Spleen (tissue), 7 donors: ENCODE measurements around the gene NFRKB.

- PRO-cap, 4 experiments: peak in 3 of 4 experiments; most common minus-strand start chr11:128479896 (in 3)
- RAMPAGE, long total RNA, 4 experiments: no peak in any of the 4 experiments
These were observed 107.4 kb downstream of the ETS1 start for GRCh38 chr11:128479729-128480587.

DNA sequence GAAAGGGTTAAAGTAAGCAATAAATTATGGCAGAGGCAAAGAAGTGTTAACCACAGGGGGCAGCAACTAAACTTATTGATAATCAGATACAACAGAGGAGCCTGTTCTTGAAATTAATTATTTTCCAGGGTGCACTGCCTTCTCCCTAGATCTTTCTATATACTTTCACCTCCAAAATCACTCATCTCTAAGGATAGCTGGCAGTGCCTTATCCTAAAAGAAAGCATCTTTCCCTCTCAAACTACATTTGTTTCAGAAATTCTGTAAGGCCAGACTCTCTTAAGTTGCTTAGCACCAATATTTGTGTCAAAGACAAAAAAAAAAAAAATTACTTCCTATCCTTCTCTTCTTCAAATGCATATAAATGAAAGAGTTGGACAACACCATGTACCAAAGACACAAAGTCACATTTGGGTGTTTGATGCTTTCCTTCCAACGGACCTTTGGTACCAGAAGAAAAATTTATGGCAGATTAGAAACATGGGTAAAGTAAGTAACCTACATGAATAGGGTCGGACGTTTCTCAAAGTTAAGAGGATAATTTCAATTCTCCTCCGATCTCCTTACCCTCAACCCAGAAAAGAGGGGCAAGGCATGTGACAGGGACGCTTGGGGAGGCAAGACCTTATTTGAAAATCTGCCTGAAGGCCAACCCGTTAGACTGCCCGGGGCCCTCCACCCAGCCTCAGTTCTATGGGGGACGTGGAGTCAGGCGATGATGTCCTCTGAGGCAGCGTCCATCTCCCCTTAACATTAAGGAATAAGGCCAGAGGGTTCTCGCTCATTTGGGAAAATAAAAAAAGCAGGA lies 66.3 kb downstream of the ETS1 start:
- PRO-cap, 4 experiments: peak in 4 of 4 experiments; most common plus-strand start position 688 of the sequence (in 3); most common minus-strand start position 152 of the sequence (in 1)
- RAMPAGE, long total RNA, 4 experiments: no peak in any of the 4 experiments

GRCh38 chr11:128538345-128538730 lies 49.0 kb downstream of the ETS1 start:
- PRO-cap, 4 experiments: no peak in any of the 4 experiments
- RAMPAGE, long total RNA, 4 experiments: no peak in any of the 4 experiments

DNA sequence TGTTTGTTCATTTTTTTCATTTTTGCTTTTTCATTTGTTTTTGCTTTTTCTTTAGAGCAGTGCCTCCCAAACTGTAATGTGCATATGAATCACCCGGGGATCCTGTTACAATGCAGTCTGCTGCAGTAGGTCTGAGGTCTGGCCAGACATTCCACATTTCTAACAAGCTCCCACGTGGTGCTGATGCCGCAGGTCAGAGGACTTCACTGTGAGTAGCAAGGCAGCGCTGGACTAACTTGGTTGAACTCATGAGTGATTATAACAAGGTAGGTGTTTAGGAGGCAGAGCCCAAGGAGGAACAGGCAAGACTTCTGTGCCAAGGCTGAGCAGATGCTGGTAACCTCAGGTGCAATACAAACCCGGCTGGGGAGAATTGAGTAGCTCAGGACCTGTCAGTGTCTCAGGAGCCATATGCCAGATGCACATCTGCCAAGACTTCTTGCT lies 4.4 kb downstream of the ETS1 start:
- PRO-cap, 4 experiments: no peak in any of the 4 experiments
- RAMPAGE, long total RNA, 4 experiments: no peak in any of the 4 experiments

GRCh38 chr11:128716596-128717357 lies 22.9 kb downstream of the FLI1 start:
- PRO-cap, 4 experiments: no peak in any of the 4 experiments
- RAMPAGE, long total RNA, 4 experiments: no peak in any of the 4 experiments

GRCh38 chr11:128836174-128836720 lies 30.8 kb downstream of the KCNJ1 start:
- PRO-cap, 4 experiments: peak in 2 of 4 experiments; most common plus-strand start chr11:128836348 (in 1)
- RAMPAGE, long total RNA, 4 experiments: no peak in any of the 4 experiments

- PRO-cap, 4 experiments: peak in 3 of 4 experiments; most common plus-strand start chr11:128841736 (in 3)
- RAMPAGE, long total RNA, 4 experiments: no peak in any of the 4 experiments
These were observed 25.4 kb downstream of the KCNJ1 start for GRCh38 chr11:128841638-128842176.

- PRO-cap, 4 experiments: peak in 1 of 4 experiments; most common plus-strand start chr11:128890788 (in 1)
- RAMPAGE, long total RNA, 4 experiments: no peak in any of the 4 experiments
These were observed 696 bp upstream of the KCNJ5 start for GRCh38 chr11:128890432-128890887.

- PRO-cap, 4 experiments: no peak in any of the 4 experiments
- RAMPAGE, long total RNA, 4 experiments: start-site peak on the minus strand in 1 of 4 experiments, at chr11:128906002-128906024 at its widest, 5 reads per replicate
These were observed 14.8 kb downstream of the KCNJ5 start for GRCh38 chr11:128905963-128906258.

GRCh38 chr11:129012742-129013429 lies 70.2 kb upstream of the TP53AIP1 start:
- PRO-cap, 4 experiments: no peak in any of the 4 experiments
- RAMPAGE, long total RNA, 4 experiments: no peak in any of the 4 experiments

DNA sequence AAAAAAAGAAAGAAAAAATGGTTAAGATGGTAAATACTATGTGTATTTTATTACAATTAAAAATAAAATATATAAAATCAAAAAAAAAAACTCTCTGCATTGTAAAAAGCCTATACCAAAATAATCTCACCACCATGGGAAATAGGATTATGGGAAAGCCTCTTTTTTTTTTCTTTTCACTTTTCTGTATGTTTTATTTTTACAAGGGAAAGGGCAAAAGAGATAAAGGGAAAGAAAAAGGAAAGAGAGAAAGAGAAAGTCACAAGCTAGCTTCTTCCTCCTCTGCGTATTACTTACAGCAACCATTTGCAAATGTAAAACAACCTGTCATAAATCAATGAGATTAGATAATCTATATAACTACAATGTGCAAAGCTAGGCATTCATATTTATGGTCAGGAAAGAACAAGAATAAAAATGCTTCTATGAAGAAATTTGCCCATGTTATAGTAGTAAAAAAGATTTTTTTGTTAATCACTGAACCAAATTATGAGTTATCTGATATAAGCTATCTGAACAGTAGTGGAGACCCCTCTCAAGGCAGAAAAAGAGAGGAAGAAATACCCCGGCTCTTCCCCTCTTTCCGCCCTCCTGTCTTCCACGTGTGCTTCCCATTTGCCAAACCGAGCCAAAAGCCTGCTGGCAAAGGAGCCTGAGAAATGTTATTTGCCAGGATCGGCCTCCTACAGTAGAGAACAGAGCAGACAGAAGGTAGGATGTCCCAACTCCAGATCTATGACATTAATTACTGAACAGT lies 50.3 kb downstream of the ARHGAP32 start:
- PRO-cap, 4 experiments: no peak in any of the 4 experiments
- RAMPAGE, long total RNA, 4 experiments: no peak in any of the 4 experiments

DNA sequence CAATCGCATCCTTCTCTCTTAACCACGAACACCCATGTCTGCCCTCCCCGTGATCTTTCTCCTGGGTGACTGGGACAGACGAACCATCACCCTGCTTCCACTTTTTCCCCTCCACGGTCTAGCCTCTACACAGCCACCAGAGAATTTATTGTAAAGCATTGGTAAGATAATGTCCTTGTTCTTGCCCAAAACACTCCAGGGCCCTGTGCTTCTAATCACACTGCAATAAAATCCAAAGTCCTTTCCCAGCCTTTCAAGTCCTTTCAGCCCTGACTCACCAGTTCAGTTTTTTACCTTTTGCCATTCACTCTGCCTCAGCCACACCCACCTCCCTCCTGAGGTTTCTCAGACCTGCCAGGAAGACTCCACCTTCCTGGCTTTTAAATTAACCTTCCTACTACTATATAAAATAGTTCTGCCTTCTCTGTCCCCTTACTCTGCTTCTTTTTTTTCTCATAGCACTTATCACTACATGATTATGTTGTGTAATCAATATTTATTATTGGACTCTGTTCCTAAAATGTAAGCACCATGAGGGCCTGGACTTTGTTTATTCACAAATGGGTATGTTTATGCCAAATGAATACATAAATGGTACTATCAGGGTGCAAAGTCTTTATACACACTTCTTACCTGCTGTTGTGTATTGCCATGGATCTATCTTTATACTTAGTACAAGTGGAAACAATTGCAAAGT lies 91.1 kb upstream of the ARHGAP32 start:
- PRO-cap, 4 experiments: no peak in any of the 4 experiments
- RAMPAGE, long total RNA, 4 experiments: no peak in any of the 4 experiments

GRCh38 chr11:129302459-129303223 lies 73.0 kb upstream of the BARX2 start:
- PRO-cap, 4 experiments: no peak in any of the 4 experiments
- RAMPAGE, long total RNA, 4 experiments: no peak in any of the 4 experiments

DNA sequence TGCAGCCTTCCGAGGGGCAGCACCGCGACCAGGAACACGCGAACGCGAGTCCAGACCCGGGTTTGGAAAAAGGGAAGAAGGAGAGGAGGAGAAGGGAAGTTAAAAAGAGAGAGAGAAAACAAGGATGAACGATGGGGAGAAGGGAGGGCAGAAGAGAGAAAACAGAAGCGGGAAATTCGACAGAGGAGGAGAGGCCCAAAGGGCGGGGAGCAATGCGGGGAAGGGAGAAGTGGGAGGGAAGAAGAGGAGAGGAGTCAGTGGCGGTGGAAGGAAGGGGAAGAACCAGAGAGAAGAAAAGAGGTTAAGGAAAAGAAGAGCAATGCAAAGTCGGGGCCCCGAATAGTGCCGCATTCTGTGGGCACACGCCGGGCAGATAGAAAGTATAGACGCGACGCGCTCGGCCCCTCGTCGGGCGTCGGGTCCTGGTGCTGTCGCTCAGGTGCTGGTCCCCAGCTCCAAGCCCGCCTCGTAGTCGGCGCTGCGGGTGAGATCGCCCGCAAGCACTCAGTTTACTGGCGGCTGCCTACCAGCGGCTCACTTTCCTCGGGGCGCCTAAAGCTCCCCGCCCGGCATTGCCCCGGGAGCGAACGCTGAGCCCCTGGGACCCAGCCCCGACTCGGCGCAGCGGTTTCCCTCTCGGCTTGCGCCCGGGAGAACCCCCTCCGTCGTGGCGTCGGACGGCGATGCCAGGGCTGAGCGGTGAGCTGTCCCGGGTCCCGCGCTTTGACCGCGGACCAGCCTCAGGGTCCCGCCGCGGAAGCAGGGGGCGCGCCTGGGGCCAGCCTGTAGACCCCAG lies 2.7 kb upstream of the BARX2 start:
- PRO-cap, 4 experiments: no peak in any of the 4 experiments
- RAMPAGE, long total RNA, 4 experiments: no peak in any of the 4 experiments

DNA sequence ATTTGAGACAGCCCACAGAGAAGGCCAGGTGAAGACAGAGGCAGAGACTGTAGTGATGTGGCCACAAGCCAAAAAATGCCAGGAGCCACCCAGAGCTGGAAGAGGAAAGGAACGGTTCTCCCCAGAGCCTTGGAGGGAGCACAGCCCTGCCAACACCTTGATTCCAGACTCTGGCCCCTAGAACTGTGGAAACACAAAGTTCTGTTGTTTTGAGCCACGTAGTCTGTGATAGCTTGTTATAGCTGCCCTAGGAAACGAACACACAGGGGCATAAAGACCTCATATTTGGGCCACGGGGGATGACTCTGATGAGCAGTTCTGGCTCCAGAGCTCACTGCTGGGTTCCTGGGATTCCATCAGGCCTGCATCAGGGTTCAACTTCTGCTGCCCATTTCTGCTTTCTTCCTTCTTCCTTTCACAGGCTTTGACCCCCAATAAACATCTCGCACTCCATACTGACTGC lies 167.5 kb downstream of the BARX2 start:
- PRO-cap, 4 experiments: no peak in any of the 4 experiments
- RAMPAGE, long total RNA, 4 experiments: no peak in any of the 4 experiments

- PRO-cap, 4 experiments: no peak in any of the 4 experiments
- RAMPAGE, long total RNA, 4 experiments: no peak in any of the 4 experiments
These were observed 204.1 kb downstream of the BARX2 start for GRCh38 chr11:129579769-129580146.

- PRO-cap, 4 experiments: no peak in any of the 4 experiments
- RAMPAGE, long total RNA, 4 experiments: no peak in any of the 4 experiments
These were observed 529 bp downstream of the NFRKB start for GRCh38 chr11:129894871-129895227.

GRCh38 chr11:129895228-129896438 lies at the start of gene NFRKB:
TSS of gene NFRKB (minus strand) at chr11:129895578.
- PRO-cap, 4 experiments: peak in 4 of 4 experiments; most common plus-strand start chr11:129895679 (in 3); most common minus-strand start chr11:129895557 (in 3)
- RAMPAGE, long total RNA, 4 experiments: start-site peak on the minus strand in 4 of 4 experiments, at chr11:129895531-129895601 at its widest, 38 to 128 reads per replicate

GRCh38 chr11:129911320-129911696 lies 15.9 kb upstream of the NFRKB start:
- PRO-cap, 4 experiments: no peak in any of the 4 experiments
- RAMPAGE, long total RNA, 4 experiments: no peak in any of the 4 experiments

GRCh38 chr11:130003482-130004098 lies 955 bp upstream of the PRDM10 start:
- PRO-cap, 4 experiments: peak in 4 of 4 experiments; most common plus-strand start chr11:130003625 (in 4); most common minus-strand start chr11:130003723 (in 4)
- RAMPAGE, long total RNA, 4 experiments: no peak in any of the 4 experiments